ENCODE measurements around the gene KCNE5.

DNA sequence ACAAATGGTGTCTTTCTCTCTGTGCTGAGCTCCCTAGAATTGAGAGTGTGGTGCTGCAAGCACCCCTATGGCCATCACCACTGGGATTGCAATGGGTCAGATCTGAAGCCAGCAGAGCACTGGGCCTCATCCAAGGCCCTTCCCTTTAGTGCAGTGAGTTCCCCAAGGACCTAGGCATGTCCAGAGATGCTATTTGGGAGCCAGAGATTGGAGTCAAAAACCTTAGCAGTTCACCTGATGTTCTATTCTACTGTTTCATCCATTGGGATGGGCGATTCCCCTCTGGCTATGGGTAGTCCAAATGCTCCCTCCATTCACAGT, 229.3 kb upstream of the TEX13A start:
- PRO-cap, result unidirectional peak, plus-strand start at position 100 of the sequence
- RAMPAGE, long total RNA, 5 experiments, result no peak in any of the 5 experiments
- RRBS, result no CpG with 5 or more reads among the region's 1 CpG

DNA sequence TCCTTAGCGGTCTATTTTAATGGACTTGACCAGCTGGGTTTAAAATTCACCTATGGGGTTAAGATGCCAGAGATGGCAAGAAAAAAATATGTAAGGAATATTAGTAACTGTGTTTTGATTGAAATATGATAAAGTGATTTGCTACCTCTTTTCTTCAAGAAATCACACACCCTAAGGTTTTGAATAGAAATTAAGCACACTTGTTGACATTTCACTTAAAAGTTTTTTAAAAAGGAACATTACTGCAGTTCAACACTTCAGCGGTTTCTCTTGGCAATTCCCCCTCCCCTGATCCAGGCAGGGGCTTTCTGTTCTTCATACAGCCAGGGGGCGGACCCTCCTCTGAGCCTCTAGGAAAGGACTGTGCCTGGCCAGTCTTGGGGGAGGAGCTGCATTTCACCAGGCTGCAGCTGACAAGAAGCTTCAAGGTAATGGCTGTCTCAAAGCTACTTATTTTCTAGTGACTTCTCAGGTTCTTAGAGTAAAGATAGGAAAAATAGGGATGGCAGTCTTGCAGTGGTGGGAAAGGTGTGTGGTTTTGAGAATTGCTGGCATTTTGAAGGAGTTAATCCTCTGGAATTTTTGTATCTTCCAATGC, 33.3 kb downstream of the PWWP3B start:
- PRO-cap, result no peak
- RAMPAGE, long total RNA, 5 experiments, result no peak in any of the 5 experiments
- RRBS, result no CpG with 5 or more reads among the region's 3 CpGs

DNA sequence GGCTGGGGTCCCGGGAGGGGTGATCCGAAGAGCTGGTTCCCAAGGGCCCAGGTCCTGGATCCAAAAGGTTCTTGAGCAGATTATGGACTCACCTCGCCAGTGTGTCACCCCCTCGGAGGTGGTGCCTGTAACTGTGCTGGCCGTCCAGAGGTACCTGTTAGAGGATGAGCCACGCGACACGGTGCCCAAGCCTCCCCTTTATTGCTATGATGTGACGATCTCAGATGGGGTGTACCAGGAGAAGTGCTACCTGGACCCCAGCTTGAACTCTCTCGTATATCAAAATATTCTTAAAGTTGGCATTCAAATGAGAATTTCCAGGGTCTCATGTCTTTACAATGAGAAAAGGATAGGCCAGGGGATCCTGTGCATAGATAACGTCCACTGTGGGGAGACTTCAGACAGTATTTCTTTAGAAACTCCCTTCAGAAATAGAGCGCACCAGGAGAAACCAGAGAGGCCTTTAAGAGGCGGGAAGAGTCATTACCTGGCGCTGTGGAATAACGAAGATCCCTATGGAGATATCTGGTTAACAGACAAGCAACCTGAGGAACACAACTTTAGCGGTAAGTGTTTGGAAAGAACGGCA, 474 bp downstream of the RADX start:
- PRO-cap, result no peak
- RAMPAGE, long total RNA, 5 experiments, result no peak in any of the 5 experiments
- RRBS, result no CpG with 5 or more reads among the region's 17 CpGs

GRCh38 chrX:106950434-106950753, 30.2 kb downstream of the CLDN2 start:
- PRO-cap, result no peak
- RAMPAGE, long total RNA, 5 experiments, result no peak in any of the 5 experiments
- RRBS, result no CpG with 5 or more reads among the region's 2 CpGs

DNA sequence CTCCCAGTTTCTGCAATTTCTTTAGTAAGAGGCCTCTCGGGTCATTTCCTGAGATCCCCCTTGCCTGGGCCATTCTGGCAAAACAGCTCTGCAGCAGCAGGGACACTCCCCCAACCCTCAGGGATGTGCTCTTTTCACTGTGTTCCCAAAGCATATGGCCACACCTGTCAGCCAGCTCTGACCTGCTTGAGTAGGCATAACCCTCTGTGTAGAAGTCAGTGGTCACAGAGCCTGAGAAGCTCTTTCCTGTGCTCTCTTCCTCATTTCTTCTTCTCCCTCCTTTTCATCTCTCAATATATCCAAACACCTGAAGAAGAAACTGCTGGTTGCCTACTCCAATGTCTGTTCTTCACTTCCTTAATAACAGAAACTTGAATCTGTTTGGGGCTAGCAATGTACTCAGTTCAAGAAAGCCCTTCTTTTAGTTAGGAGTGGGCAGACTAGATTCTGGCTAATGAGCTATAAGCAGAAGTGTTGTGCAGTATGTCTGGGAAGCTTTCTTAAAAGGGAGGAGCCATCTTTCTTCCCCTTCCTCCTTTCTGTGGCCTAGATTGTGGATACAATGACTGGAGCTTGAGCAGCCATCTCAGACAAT, 73.3 kb downstream of the PRPS1 start:
- PRO-cap, result no peak
- RAMPAGE, long total RNA, 5 experiments, result no peak in any of the 5 experiments
- RRBS, result no CpG with 5 or more reads among the region's 1 CpG

DNA sequence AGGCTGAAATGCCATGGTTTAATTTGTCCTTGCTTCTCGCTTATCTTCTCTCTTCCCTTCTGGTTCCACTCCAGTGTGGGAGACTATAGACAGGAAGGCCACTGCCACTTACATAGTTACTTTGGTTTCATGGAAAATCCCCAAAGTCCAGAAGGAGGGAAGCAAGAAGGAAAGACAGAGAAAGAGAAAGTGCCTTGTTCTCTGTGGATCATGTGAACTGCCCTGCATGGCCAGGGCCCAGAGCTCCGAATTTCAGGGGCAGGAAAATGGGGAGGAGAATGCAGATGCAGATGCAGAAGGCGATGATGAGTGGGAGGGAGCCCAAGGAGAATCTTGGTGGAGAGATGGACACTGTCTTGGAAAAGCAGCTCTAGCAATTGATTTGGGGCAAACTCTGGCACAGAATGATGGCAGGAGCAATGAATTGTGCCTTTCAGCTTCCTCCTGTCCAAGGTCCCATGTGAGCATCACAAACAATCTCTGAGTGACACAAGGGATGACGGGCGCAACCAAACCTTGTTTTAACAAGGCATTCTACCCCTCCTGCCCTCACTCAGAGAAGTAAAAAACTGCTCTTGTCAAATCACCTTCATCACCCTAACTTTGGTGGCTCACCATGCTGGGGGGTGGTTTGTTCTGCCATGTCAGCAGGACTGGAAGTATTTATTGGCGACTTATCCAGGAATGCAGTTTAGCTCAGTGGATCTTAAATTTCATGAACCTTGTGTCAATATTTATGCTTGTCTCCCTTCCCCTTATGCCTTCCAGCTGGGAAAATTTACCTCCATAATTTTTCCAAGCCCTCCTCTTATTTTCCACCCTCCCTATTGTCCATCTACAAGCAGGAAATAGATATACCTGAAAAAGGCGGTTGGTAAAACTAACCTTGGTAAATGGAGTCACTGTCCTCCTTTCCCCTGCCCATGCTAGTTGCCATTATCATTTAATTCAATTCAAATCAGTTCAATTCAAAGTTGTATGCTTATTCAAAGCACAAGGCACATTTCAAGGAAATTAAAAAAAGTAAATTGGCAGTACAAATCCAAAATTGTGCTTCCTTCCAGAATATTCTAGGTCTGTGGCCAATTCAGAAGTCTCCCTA, 53.3 kb downstream of the TSC22D3 start:
- PRO-cap, result unidirectional peak, minus-strand start at position 61 of the sequence
- RAMPAGE, long total RNA, 5 experiments, result no peak in any of the 5 experiments
- RRBS, result no CpG with 5 or more reads among the region's 7 CpGs

GRCh38 chrX:107742316-107742731, 33.3 kb downstream of the TSC22D3 start:
- PRO-cap, result bidirectional peak, plus-strand start at chrX:107742410, minus-strand start at chrX:107742445; bidirectional peak, plus-strand start at chrX:107742560, minus-strand start at chrX:107742488
- RAMPAGE, long total RNA, 5 experiments, result no peak in any of the 5 experiments
- RRBS, result no CpG with 5 or more reads among the region's 11 CpGs

DNA sequence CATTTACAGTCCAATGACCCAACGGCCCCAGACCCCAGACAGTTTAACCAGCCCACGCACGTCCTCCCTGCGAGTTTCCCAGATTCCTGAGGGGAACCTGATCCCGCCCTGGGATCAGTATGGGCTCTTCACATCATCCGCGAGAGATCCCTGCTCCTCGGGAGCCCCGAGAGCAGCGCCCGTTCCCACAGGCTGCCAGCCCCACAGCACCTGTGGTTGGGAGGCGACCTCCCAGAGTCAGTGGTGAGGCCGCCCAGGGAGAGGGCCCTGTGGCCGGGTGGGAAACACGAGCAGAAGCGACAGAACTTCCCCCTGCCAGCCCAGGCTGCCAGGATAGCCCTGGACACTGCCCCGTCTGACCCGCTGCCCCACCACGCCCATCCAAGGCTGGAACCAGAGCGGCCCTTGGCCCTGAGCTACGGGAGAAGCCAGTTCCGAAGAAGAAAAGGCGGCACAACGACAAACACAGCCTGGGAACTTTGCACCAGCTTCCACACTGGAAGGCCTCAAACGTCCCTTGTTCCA, 32.8 kb downstream of the TSC22D3 start:
- PRO-cap, result unidirectional peak, minus-strand start at position 357 of the sequence
- RAMPAGE, long total RNA, 5 experiments, result no peak in any of the 5 experiments
- RRBS, result no CpG with 5 or more reads among the region's 25 CpGs

- PRO-cap, result no peak
- RAMPAGE, long total RNA, 5 experiments, result no peak in any of the 5 experiments
- RRBS, result no CpG with 5 or more reads among the region's 14 CpGs
Observed at GRCh38 chrX:107772760-107773593, 2.6 kb downstream of the TSC22D3 start.

DNA sequence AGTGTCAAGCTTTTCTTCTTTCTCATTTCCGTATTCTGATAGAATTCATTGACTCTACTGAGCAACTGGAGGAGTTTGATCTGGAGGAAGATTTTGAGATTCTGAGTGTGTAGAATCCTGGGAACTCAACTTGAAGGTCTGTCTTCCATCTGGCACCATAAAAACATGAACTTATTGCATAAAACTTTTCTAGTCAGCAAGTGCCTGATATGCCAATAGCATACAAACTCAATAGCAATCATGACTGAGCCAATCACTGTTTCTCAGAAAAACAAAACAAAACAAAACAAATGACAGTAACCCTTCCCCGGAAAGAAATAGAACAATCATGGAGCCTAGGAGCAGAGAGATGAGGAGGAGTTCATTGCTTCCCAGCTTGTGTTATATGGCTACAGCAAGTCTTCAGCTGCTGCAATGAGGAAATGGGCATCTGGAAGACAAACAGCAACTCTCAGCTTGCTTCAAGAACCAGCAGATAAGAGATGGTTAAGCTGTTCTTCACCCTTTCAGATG, 62.1 kb downstream of the ATG4A start:
- PRO-cap, result no peak
- RAMPAGE, long total RNA, 5 experiments, result start-site peak on the plus strand in 3 of 5 experiments, centred at positions 194 to 241 of the sequence, 6 to 22 reads per replicate
- RRBS, result no CpG with 5 or more reads among the region's 2 CpGs

- PRO-cap, result no peak
- RAMPAGE, long total RNA, 5 experiments, result no peak in any of the 5 experiments
- RRBS, result 38% methylated on average over 23 of the region's 65 CpGs
Observed at GRCh38 chrX:109624651-109625329, at the start of gene KCNE5. KCNE5 (minus strand) TSS chrX:109625172.

DNA sequence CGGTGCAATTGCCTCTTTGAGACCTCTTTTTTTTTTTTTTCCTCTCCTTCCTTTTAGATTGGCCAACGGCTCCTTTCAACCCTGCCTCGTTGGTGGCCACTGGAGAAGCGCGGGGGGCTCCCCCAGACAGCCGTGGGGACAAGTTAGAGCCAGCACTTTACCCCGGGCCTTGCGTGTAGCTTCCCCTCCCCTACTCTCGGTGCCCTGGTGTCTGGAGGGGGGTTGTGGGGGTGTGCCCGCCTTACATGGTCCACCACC, 459 bp downstream of the TMEM164 start:
- PRO-cap, result no peak
- RAMPAGE, long total RNA, 5 experiments, result no peak in any of the 5 experiments
- RRBS, result 32% methylated on average over 5 of the region's 10 CpGs

DNA sequence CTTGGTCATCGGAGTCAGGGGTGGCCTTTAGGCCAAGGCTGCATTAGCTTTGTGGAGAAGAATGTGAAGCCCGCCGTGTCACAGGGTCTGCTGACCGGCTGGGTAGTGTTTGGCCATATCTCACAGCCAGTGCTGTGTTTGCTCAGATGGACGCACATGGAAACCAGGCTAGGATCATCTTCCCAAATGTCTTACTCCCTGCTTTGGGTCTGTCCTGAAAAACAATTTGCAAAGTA, 13.0 kb downstream of the TMEM164 start:
- PRO-cap, result no peak
- RAMPAGE, long total RNA, 5 experiments, result no peak in any of the 5 experiments
- RRBS, result no CpG with 5 or more reads among the region's 5 CpGs

DNA sequence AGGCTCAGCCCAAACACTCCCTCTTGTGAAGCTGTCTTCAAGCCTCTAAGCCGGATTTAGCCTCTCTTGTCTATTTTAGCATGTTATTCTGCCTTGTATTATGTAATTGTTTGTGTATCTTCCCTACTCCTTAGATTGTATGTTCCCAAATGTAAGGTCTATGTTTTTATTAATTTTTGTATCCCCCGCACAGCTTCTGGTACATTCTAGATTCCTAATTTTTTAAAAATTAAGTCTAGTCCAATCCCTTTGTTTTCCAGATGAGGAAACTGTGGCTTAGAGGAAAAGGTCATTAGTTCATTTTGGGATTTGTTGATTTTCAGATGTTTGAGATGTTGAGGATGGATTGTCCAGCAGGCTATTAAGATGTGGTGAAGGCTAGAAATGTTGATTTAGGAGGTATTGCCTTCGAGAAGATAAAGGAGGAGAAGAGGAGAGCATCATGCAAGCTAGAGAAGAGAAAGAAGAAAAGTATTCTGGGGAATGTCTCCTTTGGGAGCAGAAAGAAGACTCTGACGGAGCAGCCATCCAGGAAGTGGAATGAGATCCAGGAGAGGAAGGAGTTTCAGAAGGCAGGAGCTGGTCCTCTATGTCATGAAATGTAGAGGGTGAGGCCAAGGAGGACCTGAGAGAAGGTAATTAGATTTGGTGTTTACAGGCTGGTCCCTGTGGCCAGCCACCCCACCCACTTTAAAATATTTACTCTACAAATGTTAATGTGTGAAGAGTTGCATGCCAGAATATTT, 17.3 kb downstream of the TMEM164 start:
- PRO-cap, result no peak
- RAMPAGE, long total RNA, 5 experiments, result start-site peak on the plus strand in 2 of 5 experiments, centred at positions 333 to 379 of the sequence, 13 to 25 reads per replicate
- RRBS, result no CpG with 5 or more reads among the region's 4 CpGs

- PRO-cap, result no peak
- RAMPAGE, long total RNA, 5 experiments, result no peak in any of the 5 experiments
- RRBS, result no CpG with 5 or more reads among the region's 4 CpGs
Observed at GRCh38 chrX:110059130-110059910, 56.4 kb downstream of the TMEM164 start.

GRCh38 chrX:110086418-110086921, 83.6 kb downstream of the TMEM164 start:
- PRO-cap, result no peak
- RAMPAGE, long total RNA, 5 experiments, result no peak in any of the 5 experiments

- PRO-cap, result no peak
- RAMPAGE, long total RNA, 5 experiments, result no peak in any of the 5 experiments
- RRBS, result no CpG with 5 or more reads among the region's 2 CpGs
Observed at GRCh38 chrX:110478188-110478515, 42.5 kb upstream of the TDGF1P3 start.

DNA sequence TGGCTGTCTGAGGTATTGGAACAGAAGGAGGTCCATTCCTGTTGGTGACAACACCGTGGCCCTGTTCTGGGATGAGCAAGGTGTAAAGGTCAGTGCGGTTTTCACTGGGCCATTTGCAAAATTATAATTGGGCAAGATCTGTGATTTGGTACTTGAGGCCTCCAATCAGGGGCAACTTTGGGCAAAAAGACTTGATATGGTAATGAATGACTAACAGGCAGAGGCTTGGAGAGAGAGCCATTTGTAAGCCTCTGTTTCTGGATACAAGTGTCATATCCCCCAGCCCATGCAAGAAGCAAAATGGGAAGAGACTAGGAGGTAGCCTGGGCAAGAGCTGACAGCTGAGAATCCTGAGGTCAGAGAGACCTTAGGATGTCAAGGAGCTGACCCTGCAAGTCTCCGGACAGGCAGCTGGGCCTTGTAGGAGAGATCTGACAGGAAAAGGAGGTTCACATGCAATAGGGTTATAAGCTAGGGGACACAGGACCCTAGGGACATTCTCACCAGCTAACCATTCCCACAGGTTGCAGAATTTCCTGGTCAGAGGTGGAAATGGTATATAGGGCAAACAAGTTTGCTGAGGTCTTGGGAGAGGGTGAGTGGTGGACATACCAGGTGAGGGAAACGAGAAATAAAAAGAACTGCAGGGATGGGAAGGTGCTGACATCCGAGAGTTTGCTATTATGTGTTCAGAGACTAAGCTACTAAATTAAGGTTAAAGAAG, 1.8 kb downstream of the PAK3 start:
- PRO-cap, result no peak
- RAMPAGE, long total RNA, 5 experiments, result start-site peak on the plus strand in 2 of 5 experiments, centred at positions 357 to 623 of the sequence, 8 to 19 reads per replicate
- RRBS, result no CpG with 5 or more reads among the region's 5 CpGs

DNA sequence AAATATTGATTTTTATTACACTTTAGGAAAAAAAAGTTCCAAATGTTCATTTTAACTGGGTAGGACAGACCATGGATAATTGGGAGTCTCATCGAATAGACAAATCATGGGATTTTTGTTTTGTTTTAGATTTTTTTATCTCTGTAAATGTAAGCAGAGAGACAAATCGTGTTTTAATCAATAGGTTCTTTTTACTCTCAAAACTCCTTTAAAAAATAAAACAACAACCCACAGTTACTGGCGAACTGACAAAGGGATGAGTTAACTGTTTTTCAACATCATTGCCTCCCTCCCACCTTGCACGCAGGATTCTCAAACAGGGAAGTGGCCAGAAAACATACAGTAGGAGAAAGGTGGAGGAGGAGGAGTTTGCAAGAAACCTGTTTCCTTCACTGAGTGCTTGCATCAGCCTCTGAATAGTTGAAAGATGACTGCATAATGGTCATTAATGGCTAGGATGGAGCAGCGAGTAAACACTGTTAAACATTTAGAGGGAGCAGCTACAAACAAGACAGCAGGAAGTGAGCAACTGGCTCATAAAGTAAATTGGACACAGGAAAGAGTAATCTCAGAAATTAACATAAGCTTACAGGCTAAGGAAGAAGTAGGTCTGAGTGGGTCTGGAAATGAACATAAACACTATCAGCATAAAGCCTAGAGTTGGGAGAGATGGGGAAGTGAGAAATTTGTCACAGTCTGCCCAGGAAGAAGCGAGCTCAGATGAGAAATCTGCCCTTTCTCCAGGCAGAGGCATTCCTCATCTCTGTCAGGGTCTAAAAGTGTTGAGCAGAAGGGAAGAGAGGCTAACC, 38.4 kb downstream of the TRPC5OS start:
- PRO-cap, result no peak
- RAMPAGE, long total RNA, 5 experiments, result no peak in any of the 5 experiments
- RRBS, result no CpG with 5 or more reads among the region's 6 CpGs

GRCh38 chrX:112734022-112734392, 54.3 kb upstream of the LHFPL1 start:
- PRO-cap, result no peak
- RAMPAGE, long total RNA, 5 experiments, result no peak in any of the 5 experiments
- RRBS, result no CpG with 5 or more reads among the region's 2 CpGs

All from stomach (tissue), 7 donors.